ENCODE measurements around a stretch of chr12.

- PRO-cap = no peak
Measured at GRCh38 chr12:123445266-123446366, 9.1 kb upstream of the RILPL2 start.

DNA sequence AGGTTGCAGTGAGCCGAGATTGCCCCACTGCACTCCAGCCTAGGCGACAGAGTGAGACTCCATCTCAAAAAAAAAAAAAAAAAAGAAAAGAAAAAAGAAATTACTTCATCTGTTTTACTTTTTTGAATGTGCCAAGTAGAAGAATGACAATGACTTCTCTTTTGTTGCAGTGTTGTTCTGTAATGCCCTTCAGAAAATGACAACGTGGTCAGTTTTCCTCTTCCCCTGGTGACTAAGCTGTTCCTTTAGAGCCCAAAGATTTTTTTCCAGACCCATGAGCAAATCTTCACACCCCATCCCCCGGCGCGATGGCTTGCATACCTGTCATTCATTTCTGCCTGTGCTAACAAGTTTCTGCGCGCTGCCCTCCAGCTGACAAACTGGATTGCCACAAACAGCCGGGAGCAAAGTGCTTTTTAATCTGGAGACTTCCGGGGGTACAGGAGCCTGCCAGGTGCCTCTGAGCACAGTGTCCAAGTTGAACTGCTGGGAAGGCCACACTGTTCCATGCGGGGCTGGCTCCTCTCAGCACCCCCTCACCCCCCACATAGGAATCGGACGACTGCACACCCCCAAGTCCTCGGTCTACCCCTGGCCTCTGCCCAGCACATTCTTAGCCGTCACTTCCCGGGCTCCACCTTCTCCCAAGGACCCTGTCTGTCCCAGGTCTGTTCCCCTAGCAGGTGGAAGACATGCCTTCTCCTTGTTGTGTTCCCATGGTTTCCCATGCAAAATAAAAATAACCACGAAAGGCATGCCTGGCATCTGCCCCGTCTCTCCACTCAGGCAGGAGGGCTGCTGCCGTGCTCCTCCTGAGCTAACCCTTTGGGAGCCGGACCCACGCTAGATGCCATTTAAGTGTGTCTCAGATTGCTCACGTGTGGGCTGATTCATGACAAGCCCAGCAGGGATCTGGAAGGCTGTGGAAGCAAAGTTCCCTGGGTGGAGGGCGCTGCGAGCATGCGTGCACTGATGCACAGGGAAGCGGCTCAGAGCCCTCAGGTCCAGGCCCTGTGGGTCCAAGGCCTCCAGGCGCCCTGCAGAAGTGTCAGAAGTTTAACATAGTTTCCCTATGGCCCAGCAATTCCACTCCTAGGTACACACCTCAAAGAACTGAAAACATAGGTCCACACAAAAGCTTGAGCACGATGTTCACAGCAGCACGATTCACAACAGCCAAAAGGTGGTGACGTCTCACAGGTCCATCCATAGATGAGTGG lies 14.1 kb downstream of the RILPL1 start:
- PRO-cap = no peak

DNA sequence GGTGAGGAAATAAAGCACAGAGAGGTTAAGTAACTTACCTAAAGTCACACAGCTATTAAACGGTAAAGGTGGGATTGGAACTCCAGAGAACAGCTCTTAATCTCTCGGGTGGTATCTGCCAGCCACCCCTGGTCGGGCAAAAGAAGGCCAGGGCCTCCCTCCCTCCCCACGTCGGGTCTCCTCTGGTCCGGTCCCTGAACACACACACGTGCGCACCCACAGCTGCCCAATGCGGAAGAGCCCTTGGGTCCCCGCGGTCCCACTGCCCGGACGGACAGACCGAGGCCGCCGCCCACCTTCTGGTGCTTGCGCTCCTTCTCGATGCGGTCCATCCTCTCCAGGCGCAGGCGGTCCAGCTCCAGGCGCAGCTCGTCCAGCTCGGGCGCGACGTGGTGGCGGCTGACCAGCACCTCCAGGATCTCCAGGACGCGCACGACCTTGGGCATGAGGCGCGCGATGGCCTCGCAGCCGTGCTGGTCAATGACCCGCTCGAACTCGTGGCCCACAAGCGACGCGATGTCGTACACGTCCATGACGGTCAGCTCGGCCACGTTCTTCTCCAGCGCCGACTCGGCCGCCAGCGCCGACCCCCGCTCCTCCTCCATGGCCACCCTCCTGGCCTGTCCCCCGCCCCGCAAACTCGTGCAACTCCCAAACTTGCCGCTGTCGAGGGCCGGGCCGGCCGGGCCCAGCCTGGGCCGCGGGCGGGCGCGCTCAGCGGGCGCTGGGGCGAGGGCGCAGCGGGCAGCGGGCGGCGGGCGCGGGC lies 458 bp downstream of the RILPL1 start:
- PRO-cap = no peak

GRCh38 chr12:123619270-123619770 lies 14.2 kb downstream of the EIF2B1 start:
- PRO-cap = no peak

GRCh38 chr12:123742049-123742683 lies 19.9 kb upstream of the DNAH10 start:
- PRO-cap = no peak

DNA sequence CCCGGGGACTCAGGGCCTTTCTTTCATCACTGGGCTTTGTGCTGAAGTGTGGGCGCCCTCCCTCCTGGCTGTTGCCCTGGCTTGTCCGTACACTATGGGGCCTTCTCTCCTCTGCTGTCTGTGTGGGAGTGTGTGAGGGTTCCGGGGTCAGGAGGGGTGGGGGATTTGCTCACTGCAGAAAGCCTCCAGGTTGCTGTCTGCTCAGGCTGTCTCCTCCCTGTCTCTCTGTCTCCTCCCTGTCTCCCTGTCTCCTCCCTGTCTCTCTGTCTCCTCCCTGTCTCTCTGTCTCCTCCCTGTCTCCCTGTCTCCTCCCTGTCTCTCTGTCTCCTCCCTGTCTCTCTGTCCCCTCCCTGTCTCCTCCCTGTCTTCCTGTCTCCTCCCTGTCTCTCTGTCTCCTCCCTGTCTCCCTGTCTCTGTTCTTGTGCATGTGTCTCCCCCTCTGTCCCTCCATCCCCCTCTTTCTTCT lies 64.7 kb downstream of the CCDC92 start:
- PRO-cap = no peak

- PRO-cap = no peak
Measured at GRCh38 chr12:123973524-123974410, 752 bp downstream of the ZNF664 start.

DNA sequence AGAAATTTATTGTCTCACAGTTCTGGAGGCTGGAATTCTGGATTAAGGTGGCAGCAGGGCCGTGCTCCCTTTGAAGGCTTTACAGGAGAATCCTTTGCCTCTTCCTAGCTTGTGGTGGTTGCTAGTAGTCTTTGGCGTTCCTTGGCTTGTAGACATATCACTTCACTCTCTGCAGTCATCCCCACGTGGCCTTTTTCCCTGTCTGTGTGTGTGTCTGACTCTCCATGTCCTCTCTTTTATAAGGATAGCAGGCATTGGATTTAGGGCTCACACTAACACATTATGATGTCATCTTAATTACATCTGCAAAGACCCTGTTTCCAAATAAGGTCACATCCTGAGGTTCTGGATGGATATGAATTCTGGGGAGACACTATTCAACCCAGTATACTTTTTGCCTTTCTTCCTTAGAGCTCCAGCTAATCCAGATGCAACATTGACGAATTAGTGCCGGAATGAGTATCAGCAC lies 24.4 kb downstream of the ZNF664 start:
- PRO-cap = no peak

- PRO-cap = no peak
Measured at GRCh38 chr12:124159641-124160145, 135.2 kb upstream of the RFLNA start.

DNA sequence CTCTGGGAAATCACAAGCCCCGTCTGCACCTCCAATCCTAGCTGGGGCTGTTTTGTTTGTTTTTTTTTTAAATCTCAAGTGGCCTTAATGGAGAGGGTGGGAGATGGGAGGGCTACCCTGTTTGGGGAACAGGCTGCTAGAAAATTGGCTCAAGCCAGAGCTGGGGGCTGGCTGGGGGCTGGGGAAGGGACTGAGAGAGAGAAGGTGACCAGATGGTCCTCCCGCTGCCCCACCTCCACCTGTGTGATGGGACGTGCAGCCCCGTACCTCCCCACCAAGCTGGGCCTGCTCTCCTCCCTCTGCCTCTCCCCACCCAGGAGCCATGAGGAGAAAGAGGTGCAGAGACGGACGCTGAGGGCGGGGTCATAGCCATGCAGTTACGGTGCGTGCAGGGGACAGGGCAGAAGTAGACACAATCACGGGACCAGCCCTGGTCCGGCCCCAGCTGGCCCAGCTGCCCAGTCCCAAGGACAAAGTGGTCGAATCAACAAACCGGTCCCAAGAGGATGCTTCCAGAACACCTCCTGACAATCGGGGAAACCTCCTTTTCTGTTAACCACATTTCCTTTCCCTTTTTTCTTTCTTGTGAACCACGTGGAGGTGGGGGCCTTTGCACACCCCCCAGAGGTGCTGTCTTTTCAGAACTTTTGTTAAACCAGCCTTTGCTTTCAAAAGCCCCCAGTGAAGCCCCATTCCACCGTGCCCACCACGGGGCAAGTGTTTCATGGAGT lies 33.2 kb downstream of the RFLNA start:
- PRO-cap = no peak

DNA sequence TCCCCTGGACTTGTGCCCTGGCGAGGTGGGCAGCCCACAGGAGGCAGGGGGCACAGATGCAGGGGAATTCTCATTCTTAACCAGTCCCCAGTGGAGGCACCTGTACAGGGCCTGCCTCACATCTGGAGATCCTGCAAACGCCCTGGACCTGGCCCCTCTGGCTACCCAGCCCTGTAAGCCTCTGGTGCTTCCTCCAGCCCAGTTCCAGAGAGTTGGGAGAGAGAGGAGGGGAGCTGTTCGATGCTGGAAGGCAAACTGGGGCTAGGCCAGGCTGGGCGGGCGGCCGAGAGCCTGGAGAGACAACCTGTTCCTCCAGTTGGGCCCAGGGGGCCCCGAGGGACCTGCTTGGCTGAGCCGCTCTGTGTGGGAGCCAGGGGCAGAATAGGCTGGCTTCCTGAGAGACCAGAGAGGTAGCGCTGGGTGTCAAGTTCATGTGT lies 64.6 kb downstream of the RFLNA start:
- PRO-cap = no peak

- PRO-cap = no peak
Measured at GRCh38 chr12:124403302-124404590, 108.9 kb downstream of the RFLNA start.

GRCh38 chr12:124426524-124427017 lies 131.7 kb downstream of the RFLNA start:
- PRO-cap = no peak

- PRO-cap = no peak
Measured at GRCh38 chr12:124493865-124494592, 73.4 kb downstream of the NCOR2 start.

DNA sequence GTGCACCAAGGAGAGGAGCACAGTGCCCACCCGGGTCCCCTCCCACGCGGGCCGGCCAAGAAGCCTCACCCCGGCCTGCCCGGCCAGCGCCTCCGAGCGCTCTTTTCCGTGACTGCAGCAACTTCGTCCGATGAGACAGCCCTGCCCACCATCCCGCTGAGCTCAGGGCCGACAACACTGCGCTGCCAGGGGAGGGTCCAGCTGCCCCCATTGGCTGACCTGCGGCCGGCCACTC lies 49.8 kb downstream of the NCOR2 start:
- PRO-cap = no peak

- PRO-cap = no peak
Measured at GRCh38 chr12:124517941-124518924, 49.2 kb downstream of the NCOR2 start.

GRCh38 chr12:124551354-124552100 lies 15.9 kb downstream of the NCOR2 start:
- PRO-cap = no peak

- PRO-cap = no peak
Measured at GRCh38 chr12:124566848-124566946, 715 bp downstream of the NCOR2 start.

DNA sequence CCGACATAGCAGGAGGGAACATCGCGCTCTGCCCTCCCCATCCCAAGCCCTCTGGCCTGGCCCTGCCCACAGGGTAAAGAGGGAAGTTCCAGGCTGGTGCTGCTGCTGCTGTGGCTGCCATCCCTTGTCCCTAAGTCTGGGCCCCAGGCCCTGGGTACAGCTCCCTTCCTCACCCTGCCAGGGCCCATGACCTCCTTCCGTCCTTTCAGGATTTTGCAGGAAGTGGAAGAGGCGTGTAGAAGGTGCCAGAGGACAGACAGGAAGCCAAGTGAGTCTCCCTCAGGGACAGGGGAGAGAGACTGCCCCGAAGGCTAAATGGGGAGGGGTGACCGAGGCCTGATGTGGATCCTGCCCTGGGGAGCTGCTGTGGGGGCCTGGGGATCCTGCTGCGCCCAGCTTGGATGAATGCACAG lies 14.7 kb upstream of the NCOR2 start:
- PRO-cap = no peak

DNA sequence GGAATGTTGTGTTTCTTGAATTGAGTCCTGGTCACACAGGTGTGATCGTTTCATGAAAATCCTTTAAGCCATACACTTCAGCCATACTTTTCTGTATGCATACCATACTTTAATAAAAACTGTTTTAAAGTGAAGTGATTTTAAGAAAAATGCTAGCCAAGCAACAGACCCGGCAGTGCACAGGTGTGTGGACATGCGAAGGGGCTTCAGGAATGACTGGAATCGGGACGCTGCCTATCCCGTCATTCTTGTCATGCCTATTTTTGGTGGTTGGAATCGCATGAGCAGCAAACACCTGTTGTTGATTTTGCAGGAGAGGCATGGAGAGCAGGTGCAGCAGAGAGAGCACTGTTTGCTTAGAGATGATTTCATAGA lies 19.1 kb upstream of the NCOR2 start:
- PRO-cap = no peak

Data from neutrophil (primary cell).